SJSA1 (cell line): ENCODE measurements around a stretch of chr3.

- RAMPAGE, long total RNA = no peak
These were observed 3.0 kb downstream of the XPC start for GRCh38 chr3:14175228-14176068.

DNA sequence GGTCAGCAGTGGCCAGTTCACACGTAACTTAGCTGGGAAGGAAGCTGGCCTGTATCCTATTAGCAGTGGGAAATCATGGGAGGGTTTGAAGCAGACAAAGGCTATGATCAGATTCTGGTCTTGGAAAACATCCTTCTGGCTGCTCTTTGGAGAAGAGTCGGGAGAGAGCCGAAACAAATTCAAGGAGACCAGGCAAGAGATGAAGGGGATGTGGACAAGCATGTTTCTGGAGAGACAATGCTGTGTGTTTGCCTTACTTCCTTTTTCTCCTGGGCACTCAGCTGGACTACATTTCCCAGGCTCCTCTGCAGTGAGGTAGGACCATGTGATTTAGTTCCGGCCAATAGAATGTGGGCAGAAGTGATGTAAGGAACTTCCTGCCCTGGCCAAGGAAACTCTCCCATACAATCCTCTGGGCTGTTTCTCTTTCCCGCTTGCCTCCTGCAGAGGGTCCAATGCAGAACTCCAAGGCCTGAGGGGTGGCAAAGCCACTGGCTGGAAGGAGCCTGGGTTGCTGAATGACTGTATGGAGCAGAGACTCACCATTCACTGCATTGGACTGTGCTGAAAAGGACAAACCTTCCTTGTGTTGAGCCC is 82.8 kb upstream of the SLC6A6 start:
- RAMPAGE, long total RNA = no peak

GRCh38 chr3:14393617-14394273 is 8.7 kb upstream of the SLC6A6 start:
- RAMPAGE, long total RNA = no peak

GRCh38 chr3:14406696-14407069 is 4.3 kb downstream of the SLC6A6 start:
- RAMPAGE, long total RNA = no peak

DNA sequence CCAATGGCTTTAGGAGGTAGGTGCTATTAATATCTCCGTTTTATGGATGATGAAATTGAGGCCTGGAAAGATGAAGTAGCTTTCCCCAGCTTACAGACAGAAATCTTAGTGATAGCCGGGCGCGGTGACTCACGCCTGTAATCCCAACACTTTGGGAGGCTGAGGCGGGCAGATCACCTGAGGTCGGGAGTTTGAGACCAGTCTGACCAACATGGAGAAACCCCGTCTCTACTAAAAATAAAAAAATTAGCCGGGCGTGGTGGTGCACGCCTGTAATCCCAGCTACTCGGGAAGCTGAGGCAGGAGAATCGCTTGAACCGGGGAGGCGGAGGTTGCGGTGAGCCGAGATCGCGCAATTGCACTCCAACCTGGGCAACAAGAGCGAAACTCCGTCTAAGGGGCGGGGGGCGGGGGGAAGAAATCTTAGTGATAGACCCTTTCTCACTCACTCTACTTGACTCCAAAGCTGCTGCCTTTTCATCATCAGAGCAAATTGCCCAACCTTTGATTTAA is 1.0 kb downstream of the CCDC174 start:
- RAMPAGE, long total RNA = no peak

DNA sequence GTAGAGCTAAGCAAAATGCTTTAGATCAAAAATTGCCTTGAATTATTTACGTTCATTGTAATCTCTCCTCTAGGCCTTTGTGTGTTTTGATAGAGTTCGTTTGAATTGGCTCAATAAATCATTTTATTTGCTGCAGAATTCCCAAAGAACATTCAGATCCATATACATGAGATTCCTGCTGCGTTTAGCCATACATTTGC is 234 bp upstream of the C3orf20 start:
- RAMPAGE, long total RNA = no peak

- RAMPAGE, long total RNA = no peak
These were observed 1.3 kb downstream of the FGD5 start for GRCh38 chr3:14819939-14820532.

GRCh38 chr3:14946603-14946807 is 878 bp upstream of the NR2C2 start:
- RAMPAGE, long total RNA = no peak

DNA sequence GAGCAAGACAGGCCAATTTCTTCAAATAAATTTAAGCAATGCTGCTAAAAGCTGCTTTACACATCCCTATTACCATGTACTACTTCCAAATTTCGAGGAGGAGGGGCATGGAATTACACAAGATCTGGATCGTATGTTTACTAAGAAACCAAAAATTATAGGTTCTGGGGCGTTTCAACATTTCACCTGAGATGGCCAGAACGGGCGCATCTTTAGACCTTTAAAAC is 662 bp upstream of the NR2C2 start:
- RAMPAGE, long total RNA = no peak

DNA sequence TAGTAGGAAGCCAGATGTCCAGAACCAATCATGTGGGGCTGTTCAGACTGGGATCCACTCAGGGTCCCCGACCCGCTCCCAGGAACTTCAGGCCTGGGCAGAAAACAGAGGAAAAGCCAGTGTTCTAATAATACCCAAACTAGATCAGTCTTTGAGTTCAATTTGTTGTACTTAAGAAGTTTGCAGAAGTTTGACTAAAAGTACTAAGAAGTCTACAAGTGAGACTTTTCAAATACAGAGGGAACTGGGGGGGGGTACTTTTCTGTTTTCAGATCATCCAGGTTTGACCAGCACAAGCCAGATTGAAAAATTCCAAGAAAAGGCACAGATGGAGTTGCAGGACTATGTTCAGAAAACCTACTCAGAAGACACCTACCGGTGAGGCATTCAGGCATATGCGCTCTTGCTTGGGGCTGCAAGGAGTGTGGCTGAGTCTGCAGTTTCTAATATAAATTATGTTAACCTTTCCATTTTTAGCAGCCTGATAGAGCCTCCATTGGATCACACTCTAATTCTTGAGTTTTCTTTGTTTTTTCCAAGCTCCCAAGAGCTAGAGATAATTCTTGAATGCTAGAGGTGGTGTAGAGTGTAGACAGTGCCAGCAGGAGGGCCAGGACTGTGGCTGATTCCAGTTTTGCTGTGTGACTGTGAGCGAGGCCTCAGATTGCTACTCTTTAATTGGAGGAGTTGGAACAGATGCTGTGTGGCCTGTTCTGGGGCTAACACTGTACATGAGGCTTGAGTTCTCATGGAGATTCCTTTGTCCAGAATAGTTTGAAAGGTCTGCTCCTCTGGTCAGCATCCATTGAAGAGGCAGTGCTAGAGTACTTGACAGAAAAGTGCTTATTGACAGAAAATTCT is 26.0 kb downstream of the MRPS25 start:
- RAMPAGE, long total RNA = no peak

DNA sequence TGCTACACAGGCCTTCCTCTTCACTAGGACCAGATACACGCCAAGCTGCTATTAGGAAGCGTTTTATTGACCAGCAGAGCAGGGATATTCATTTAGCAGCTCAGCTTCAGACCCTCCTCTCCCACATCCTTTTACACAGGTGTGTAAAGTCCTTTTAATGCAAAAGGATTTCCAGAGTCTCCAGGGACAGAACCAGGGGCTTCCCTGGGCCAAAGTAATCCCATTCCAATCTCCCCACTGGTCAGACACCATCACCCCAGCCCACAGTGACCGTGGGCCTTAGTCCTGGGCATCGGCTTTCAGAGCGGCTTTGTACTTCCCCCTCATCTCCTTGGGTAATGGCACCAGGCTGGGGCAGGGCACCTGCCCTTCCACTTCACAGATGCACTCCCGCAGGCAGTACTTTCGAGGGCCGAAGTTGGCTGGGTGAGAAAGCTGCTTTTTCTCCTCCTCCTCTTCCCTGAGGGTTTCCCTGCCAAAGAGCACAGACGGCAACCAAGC is 12.9 kb downstream of the MRPS25 start:
- RAMPAGE, long total RNA = no peak

- RAMPAGE, long total RNA = no peak
These were observed 548 bp upstream of the RBSN start for GRCh38 chr3:15099501-15099890.

DNA sequence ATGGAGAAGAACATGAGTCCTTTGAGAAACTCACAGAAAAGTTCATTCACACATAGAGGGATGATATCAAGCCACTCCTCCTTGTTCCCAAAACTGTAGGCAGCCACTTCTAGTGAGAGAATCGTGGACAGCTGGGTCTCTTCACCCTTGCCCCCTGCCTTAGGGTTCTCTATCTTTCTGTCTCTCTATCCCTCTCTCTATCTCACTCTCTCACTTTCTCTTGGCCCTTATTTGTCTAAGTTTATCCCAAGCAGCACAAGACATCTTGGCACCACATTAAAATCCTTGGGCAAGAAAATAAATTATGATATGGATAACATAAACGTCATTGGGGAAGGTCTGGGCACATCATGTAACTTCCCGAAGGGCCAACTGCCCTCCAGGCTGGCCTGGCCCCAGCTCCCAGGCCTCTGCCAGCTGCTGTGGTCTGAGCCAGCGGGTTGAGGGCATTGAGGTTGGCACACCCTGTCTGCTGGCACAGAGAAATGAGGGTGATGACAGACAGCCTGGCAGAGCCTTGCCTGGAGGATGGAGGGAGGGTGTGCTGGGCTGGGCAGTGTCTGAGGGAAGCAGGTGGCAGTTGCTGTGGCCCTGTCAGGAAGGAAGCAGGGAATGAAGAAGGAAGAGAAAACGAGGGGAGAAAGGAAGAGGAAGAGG is 3.2 kb upstream of the RBSN start:
- RAMPAGE, long total RNA = no peak

DNA sequence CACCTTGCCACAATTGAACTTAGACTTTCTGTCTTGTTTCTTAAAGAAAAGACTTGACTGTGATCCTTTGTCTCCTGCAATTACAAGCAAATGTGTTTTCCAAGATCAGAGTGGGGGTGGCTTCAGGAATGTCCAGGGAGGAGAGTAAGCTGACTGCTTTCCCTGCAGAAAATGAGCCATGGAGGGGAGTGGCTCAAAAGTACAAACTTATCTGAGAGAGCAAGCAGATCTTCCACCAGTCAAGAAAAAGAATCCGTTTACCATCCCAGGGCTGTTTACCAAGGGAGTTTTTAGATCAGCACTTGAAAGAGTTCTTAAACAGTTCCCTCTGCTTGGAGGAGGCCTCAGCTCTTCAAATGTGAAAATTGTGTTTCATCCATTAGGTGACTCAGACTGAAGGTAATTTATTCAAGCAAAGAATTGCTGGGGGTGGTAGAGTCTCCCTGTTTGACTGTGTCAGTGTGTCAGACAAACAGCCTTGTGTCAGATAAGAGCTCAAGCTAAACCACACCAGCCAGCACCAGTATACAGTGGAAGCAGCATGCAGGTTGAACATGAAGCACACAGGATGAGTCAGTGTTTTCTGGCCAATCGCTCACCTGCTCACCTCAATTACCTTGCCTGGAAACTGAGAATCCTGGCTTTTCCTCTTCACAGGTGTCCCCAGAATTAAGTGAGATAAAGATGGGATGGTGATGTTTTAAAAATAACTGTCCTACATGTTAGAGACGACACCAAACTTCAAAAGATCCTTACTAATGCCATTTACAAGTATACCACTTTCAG is 21.8 kb downstream of the SH3BP5 start:
- RAMPAGE, long total RNA = no peak

- RAMPAGE, long total RNA = no peak
These were observed 22.1 kb downstream of the BTD start for GRCh38 chr3:15623709-15624038.

- RAMPAGE, long total RNA = no peak
These were observed 36.6 kb downstream of the BTD start for GRCh38 chr3:15638160-15638621.

GRCh38 chr3:15645872-15646526 is 44.5 kb downstream of the BTD start:
- RAMPAGE, long total RNA = no peak

DNA sequence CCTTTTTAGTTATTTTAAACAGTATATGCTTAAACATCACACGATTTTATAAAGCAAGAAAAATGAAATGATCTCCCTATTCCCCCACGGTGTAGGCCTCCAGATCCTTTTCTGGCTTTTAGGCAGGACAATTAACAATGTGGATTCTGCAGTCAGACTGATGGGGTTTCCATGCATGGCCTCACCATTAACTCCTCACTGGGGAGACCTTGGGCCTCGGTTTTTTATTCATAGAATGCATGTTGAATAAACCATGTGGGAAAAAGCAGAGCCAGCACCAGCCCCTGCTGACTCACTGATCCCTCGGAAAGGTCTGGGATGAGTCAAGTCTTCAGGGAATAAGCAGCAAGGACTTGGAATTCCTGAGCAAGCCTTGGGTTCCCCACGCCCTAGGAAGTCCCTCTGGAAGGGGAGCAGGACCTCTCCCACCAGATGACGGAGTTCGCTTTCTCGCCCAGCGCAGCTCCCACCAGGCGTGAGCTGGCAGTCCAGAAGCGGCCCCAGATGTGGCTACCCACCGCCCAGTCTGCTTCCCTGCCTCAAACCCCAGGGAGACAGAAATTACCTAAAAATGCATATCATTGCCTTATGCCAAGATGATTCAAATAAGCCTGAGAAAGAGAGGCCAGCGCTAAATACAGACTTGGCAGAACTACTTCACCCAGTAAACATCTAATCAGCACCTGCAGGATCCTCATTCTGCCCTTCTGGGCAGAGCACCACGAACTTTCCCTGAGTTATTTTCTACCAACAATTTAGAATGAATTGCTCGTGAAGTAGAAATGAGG is 45.4 kb downstream of the BTD start:
- RAMPAGE, long total RNA = no peak

DNA sequence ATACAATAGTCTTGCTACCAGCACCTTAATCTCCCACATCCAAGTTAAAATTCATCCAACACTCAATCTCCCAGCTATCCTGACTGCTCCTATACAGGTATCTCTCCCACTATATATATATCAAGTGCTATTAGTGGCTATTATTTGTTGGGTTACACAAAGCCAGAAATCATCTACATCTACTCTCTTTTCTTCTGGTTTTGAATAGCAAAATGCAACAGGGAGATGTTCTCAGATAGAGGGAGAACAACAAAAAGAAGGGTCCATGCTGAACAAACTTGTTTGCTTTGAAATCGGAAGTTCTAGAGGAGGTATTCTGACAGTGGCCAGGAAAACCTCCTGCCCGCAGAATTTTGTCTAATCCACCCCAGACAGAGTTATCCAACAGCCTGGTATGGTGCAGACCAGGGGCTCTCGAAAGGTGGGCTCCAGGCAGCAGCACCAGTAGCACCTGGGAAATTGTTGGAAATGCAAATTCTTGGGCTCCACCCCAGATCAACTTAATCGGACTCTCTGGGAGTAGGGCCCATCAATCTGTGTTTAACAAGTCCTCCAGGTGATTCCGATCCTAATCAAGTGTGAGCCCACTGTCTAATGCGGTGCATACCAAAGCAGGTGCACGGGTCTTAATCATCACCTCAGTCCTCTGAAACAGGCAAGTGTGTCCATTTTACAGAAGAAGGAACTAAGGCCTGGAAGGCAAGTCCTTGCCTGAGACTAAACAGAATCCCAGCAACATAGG is 51.3 kb downstream of the BTD start:
- RAMPAGE, long total RNA = no peak

GRCh38 chr3:15796281-15796777 is 1.4 kb downstream of the ANKRD28 start:
- RAMPAGE, long total RNA = no peak